Amniotic epithelial cell (primary cell): Measurements from ENCODE around the gene IGLL1.

DNA sequence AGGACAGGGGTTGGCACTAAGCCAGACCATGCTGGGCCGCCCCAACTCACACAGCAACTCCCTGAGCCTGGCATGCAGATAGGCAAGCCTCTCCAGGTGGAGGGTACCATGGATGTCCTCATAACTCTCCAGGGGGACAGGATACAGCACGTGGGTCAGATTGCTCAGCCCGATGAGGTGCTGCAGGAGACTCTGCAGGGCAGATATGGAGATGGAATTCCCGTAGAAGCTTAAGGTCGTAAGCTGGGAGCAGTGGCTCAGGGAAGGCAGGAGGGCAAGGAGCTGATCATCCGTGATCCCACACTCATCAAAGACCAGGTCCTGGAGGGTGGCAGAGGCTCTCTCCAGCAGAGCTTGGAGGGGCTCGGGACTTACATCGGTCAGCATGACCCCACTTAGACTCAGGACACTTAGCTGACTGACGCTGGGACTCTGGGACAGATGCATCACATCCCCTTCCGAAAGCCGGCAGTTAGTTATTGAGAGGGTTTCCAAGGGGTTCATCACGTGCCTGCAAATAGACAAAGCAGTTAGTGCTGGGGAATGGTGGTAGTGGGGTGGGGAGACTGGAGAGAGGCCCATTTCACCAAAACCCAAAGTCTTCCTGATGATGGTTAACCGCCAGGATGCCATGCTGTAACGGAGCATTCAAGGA lies 10.8 kb downstream of the PRAME start:
- RRBS = no CpG with 5 or more reads among the region's 14 CpGs

DNA sequence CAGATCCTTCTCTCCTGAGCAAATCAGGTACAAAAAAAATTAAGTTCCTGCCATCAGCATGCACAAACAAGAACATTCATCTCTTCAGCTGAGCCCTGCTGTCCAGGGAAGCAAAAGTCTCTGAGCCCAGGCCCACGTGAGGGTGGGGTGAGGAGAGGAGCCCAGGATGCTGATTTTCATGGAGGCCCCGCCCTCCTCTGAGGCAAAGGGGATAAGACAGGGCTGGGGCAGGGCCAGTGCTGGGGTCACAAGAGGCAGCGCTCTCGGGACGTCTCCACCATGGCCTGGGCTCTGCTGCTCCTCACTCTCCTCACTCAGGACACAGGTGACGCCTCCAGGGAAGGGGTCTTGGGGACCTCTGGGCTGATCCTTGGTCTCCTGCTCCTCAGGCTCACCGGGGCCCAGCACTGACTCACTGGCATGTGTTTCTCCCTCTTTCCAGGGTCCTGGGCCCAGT lies 53.3 kb downstream of the GGTLC2 start:
- RRBS = no CpG with 5 or more reads among the region's 7 CpGs

DNA sequence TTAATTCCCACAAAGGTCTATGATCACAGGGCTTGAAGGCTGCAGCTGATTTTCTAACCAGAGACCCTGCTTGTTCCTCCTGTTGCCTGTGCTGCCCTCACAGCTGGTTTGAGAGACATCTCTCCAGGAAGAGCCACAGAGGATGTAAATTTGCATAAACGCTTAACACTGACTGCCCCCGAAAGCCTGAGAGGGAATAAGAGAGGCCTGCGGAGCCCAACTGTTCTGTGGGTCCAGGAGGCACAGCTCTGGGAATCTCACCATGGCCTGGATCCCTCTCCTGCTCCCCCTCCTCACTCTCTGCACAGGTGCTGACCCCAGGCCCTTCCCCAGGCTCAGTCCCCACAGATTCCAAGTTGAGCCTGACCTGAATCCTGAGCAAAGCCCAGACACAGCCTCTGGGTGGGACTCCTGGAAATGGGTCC lies 102.8 kb downstream of the GGTLC2 start:
- RRBS = no CpG with 5 or more reads among the region's 3 CpGs

- RRBS = no CpG with 5 or more reads among the region's 1 CpG
Observed at GRCh38 chr22:22968372-22968758, 80.7 kb downstream of the IGLL5 start.

GRCh38 chr22:23098228-23099625 lies 28.4 kb downstream of the GNAZ start:
- RRBS = 27% methylated on average over 7 of the region's 37 CpGs

DNA sequence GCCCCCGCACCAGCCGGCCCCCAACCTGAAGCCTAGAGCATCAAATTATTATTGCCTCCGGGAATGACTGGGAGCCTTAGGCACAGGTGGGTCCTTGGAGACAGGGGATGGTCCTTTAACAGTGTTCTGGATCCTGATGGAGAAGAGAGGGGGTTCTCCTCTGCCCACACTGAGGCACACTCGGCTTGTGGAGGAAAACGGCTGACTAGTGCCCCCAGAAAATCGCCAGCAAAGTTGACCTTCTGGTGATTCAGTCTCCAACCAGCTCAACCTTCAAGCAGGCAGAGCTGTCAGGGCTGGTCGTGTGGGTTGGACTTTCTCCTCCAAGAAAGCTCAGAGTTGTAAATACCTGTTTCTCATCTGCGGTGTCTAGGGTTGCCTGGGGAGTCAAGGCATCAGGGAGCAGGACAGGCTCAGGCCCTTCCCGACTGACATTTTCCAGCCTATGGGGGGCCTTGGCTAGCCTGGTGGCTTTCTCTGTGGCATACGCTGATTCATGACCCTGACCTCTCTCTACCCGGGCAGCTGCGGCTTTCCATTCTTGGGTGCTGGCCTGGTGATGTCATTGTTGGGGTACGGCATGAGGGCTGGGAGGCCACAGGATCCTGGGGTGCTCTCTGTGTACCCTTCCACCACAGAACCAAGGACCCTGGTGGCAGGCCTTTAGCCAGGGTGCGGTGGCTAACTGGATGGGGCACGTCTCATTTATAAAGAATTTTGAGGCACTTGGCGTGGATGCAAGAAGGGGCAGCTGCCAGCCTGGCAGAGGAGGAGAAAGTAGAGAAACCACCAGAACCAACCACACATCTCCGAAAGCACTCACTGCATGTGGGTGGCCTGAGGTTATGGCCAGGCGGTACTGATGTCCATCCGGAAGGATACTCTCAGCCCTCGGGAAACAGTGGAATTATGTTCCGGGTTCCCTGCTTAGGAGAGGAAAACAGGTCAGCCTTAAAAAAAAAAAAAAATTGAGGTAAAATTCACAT lies 64.8 kb downstream of the BCR start:
- RRBS = 12% methylated on average over 4 of the region's 21 CpGs

GRCh38 chr22:23262446-23263583 lies 82.5 kb downstream of the BCR start:
- RRBS = 78% methylated on average over 5 of the region's 69 CpGs

DNA sequence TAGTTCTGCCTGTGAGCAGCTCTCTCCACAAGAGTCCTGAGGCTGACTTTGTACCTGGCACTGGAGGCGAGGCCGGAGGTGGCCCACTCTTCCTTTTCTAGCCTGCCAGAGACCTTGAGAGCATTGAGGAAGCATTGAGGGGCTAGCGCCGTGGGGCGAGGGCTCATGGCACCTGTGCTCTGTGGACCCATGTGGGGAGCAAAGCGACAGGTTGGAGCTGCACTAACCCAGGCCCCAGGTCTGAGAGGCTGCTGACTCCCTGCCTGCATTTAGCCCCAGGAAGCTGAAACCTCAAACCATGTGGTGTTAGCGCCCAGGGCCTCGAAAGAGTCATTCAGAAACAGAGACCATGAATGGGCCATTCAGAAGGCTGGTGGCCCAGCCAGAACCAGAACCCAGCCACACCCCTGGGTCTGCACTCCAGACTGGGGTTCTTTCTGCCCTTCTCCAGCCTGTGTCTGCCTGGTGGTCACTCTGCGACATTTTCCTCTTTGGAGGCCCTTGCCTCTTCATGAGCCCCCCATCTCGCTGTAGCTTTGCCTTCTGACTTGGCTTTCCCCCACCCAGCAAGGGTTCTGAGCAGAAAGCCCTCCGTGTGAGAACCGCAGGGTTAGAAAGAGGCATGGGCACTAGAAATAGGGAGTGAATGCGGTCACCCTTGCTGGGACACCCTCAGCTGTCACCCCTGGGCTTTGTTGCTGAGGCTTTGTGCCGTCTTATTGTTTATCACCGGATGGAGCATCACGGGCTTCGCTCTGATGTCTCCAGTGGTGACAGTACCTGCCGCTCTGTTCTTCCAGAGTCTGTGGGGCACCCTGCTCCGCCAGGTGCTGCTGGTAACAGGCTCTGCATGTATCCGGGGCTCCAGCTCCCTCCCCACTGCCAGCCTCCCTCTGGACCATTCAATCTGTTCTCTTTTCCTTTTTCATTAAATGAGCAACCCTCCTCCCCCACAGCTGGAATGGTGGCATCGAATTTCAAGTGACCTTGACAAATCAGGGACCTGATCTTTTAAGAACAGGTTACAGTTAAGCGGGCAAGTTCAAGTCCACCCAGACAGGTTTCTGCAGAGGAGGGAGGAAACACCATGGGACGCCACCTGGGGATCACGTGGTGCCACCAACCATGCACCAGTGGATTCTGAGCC lies 88.9 kb downstream of the BCR start:
- RRBS = no CpG with 5 or more reads among the region's 24 CpGs

GRCh38 chr22:23305008-23305795 lies 124.9 kb downstream of the BCR start:
- RRBS = no CpG with 5 or more reads among the region's 10 CpGs

DNA sequence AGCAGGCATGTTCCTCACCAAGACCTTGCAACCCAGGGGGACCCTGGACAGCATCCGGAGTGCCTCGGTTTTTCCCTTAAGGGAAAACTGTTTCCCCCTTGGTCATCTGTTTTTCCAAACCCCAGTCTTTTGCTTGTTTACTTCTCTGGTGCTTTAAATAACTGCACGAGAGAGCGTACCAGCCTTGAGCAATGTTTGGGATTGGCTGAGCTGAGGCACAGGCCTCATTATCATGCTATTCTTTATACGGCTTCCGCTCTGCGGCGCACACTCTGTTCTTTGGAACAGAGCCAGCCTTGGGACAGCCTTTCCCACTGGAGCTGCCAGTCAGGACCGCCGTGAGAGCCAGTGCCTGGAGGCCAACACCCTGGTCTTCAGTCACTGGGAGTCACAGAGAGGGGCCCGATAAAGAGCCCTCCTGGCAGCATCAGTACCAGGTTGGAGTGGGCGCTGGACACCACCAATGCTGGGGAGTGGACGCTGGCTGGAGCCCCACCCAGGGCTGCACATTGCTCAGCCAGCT lies 125.6 kb downstream of the BCR start:
- RRBS = 13% methylated on average over 1 of the region's 13 CpGs

DNA sequence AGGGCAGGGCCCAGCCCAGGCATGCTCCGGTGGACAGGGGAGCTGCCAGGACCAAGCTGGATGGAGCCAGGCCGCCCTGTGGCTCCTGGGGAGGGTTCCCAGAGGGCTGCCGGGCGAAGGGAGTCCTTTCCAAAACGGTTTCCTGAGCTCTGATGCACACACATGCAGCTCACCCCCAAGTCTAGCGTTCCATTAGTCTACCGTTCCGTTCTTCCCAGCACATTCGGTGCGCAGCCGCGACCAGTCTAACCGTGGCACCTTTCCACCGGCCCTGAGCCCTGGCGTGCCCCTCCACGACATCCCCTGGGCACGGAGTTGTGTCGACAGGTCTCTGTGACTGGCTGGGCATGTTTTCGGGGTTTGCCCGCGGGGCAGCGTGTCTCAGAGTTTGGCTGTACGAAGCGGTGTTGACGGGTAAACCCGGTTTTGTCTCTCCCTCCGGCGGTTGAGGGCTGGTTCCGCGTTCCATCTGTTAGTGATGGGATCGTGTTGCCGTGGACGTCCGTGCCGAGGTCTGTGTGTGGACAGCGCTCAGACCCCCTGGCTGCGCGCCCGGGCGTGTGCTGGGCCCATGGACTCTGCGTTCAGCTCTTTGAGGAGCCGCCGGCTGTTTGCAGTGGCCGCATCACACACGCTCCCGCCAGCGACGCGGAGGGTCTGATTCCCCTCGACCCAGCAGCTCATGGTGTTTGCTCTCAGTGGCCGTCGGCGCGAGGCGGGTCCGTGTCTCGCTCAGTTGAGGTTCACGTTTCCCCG lies 121.2 kb downstream of the IGLL1 start:
- RRBS = no CpG with 5 or more reads among the region's 59 CpGs

- RRBS = no CpG with 5 or more reads among the region's 18 CpGs
Observed at GRCh38 chr22:23579806-23580955, at the start of gene IGLL1. Gene IGLL1, minus strand, starts transcription at chr22:23580290.

GRCh38 chr22:23687729-23688352 lies 3.0 kb upstream of the RGL4 start:
- RRBS = no CpG with 5 or more reads among the region's 14 CpGs

DNA sequence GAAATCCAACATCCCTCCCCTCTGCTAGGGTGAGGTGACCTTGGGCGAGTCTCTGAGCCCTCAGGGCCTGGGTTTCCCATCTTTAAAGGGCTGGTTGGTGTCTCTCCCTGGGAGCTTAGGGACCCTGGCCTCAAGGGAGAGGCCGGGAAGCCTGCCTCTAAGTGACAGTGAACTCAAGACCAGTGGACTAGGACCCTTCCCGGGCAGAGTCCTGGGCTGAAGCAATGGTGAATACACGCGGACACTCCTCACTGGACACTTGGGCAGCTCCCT lies 786 bp downstream of the CHCHD10 start:
- RRBS = no CpG with 5 or more reads among the region's 5 CpGs

- RRBS = no CpG with 5 or more reads among the region's 16 CpGs
Observed at GRCh38 chr22:23837427-23837844, 1.4 kb downstream of the DERL3 start.

DNA sequence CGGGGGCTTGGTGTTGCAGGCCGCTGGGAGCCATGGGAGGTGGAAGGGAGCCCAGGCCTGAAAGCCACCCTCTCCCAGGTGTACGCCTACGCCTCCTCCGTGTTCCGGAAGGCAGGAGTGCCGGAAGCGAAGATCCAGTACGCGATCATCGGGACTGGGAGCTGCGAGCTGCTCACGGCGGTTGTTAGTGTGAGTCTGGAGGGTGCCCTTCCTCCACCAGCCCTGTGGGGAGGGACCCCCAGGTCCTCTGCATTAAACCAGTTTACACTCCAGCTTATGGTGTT lies 11.6 kb upstream of the MIF start:
- RRBS = 100% methylated on average over 4 of the region's 14 CpGs

GRCh38 chr22:23929122-23929877 lies 31.7 kb downstream of the GSTT2B start:
- RRBS = no CpG with 5 or more reads among the region's 8 CpGs

DNA sequence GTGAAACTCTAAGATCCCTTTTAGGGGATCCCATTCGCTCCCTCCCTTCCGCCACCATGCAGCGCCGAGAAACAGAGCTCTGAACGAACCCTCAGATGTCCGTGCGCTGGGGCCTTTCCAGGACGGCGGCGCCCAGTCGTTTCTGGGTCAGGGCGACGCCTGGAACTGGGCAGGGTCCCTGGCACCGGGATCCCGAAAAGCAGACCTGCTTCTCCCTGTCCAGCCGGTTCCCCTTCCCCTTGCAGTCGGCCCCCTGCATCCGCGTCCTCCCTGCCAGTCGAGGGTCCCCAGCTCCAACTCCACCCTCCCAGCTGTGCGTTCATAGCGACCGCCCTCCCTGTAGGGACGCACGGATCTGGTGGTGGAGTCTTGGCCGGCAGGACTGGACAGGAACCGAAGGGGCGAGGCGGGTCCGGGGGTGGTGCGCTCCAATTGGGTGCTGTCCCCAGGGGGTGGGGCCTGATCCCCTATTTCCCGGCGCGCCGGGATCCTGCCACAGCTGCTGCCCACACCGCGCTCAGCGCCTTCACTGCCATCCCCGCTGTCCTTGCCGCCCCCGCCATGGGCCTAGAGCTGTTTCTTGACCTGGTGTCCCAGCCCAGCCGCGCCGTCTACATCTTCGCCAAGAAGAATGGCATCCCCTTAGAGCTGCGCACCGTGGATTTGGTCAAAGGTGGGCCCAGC lies 5.5 kb upstream of the DDT start:
- RRBS = no CpG with 5 or more reads among the region's 47 CpGs

- RRBS = no CpG with 5 or more reads among the region's 3 CpGs
Observed at GRCh38 chr22:24144904-24145160, 36.5 kb upstream of the SUSD2 start.

DNA sequence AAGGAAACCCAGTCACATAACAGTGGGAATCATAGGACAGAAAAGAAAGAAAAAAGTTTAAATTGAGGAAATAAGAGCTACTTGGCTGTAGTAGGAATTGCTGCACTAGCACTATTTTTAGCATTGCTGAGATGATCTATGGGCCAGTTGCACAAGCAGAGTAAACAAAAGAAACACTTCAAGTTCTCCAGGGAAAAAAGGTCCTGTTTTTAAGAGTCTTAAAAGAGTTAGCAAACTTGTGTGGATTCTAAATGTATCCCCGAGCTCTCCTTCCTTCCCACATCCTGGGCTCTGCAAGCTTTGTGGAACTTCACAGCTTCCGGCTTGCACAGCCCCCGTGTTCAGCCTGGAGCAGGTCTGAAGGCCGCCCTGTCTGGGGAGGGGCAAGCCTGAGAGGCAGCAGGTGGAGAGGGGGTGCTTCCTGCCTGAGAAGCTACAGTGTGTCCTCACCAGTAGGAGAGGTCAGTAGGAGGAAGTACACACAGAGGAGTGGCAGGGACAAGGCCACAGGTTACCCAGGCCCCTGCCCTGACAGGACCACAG lies 35.1 kb upstream of the SUSD2 start:
- RRBS = no CpG with 5 or more reads among the region's 4 CpGs